Measurements from ENCODE around the genes RAX, CPLX4 and RELCH.

- CAGE, long polyA plus RNA, result no peak
- RRBS, result no CpG with 5 or more reads among the region's 5 CpGs
These were observed 12.3 kb downstream of the GRP start for GRCh38 chr18:59232202-59232733.

GRCh38 chr18:59273103-59273780 lies at the start of gene RAX:
TSS of gene RAX (minus strand) at chr18:59273454.
- CAGE, long polyA plus RNA, result no peak
- RRBS, result 3% methylated on average over 29 of the region's 61 CpGs

- CAGE, long polyA plus RNA, result no peak
- RRBS, result no CpG with 5 or more reads among the region's 5 CpGs
These were observed at the start of gene CPLX4 for GRCh38 chr18:59318541-59319075. TSS of gene CPLX4 (minus strand) at chr18:59318649.

- CAGE, long polyA plus RNA, result no peak
- RRBS, result no CpG with 5 or more reads among the region's 15 CpGs
These were observed 143.6 kb upstream of the LMAN1 start for GRCh38 chr18:59502364-59503358.

- CAGE, long polyA plus RNA, result no peak
- RRBS, result no CpG with 5 or more reads among the region's 5 CpGs
These were observed 146.9 kb downstream of the CCBE1 start for GRCh38 chr18:59550334-59550677.

- CAGE, long polyA plus RNA, result no peak
- RRBS, result no CpG with 5 or more reads among the region's 7 CpGs
These were observed 14.0 kb upstream of the PMAIP1 start for GRCh38 chr18:59885580-59886363.

DNA sequence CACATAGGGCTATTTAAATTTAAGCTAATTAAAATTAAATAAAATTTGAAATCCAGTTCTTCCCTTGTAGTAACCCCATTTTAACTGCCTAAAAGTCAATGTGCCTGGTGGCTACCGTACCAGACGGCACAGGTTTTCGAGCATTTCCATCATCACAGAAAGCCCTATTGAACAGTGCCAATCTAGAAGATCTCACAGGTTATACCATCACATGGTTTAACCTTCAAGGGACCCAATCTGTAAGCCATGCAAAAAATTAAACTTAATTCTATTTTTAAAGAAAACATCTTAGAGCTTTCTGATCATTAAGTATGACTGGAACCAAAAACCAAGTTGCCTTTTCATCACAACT lies 80.7 kb downstream of the RNF152 start:
- CAGE, long polyA plus RNA, result no peak
- RRBS, result no CpG with 5 or more reads among the region's 3 CpGs

- CAGE, long polyA plus RNA, result no peak
- RRBS, result no CpG with 5 or more reads among the region's 6 CpGs
These were observed 38.6 kb downstream of the RNF152 start for GRCh38 chr18:61854011-61854742.

- CAGE, long polyA plus RNA, result no peak
- RRBS, result no CpG with 5 or more reads among the region's 15 CpGs
These were observed 22.5 kb downstream of the RNF152 start for GRCh38 chr18:61869864-61871131.

GRCh38 chr18:61887738-61888320 lies 5.0 kb downstream of the RNF152 start:
- CAGE, long polyA plus RNA, result no peak
- RRBS, result no CpG with 5 or more reads among the region's 6 CpGs

- CAGE, long polyA plus RNA, result no peak
- RRBS, result no CpG with 5 or more reads among the region's 8 CpGs
These were observed 7.8 kb upstream of the RNF152 start for GRCh38 chr18:61900536-61900993.

DNA sequence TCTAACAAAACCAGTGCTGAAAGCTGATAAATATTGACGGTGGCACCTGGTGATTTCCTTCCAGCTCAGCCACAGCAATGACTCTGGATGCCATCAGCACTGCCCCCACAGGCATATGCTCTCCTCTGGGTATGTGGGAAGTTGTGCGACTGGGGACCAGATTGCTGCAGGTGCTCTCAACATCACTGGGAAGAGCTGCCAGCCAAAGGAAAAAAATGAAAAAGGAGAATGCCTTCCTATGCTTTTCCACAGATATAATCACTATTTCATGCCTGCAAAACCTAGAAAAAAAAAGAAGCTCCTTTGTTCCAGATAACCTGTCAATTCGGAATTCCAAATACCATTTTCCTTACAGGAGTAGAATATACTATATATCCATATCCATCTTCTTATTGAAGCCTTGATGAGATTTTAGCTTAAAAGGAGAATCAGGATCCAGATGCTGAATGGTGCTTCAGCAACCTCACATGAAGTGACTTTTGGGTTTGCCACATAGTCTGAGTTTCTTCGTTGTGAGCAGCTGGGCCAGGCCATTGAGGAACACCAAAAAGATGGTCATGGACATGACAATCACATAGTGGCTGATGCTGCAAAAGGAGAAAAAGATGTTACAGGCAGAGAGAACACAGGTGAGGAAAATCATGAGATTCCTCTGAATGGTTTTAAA lies 141.3 kb downstream of the PIGN start:
- CAGE, long polyA plus RNA, result no peak
- RRBS, result no CpG with 5 or more reads among the region's 4 CpGs

- CAGE, long polyA plus RNA, result no peak
- RRBS, result 2% methylated on average over 28 of the region's 71 CpGs
These were observed at the start of gene RELCH for GRCh38 chr18:62187149-62188109. TSS of gene RELCH (plus strand) at chr18:62187255.

DNA sequence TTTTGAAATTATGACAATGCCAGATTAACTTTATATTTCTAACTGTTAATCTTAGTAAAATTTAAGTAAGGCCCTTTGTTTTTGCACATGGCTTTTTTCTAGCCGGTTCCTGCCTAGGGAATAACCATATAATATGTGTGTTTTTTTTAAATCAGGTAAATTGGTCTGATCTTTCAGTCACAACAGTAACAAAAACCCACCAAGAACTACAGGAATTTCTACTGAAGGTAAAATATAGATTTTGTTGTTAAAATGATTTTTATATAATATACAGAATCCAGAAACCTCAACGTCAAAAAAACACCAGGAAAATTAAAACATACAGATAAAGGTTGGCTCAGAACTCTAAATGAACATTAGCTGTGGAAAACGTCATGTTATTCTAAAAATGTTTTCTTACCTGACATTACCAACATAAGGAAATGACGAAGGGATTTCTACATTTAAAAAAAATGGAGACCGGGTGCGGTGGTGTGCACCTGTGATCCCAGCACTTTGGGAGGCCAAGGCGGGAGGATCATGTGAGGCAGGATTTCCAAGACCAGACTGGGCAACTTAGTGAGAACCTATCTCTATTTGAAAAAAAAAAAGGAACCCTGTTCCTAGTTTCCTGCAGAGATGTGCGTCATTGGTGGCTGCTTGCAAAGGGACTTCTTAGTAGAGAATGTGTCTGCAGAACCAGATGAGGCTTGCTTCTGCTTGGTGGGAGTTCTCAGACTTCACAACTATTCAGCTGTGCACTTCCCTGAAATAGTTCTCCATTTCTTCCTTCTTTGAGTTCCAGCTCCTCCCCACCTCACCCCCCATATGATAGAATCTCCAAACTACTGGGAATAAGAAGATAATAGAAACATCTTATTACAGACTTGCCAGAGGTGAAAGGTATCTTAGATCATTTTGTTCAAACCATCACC lies 22.1 kb downstream of the ZCCHC2 start:
- CAGE, long polyA plus RNA, result no peak
- RRBS, result no CpG with 5 or more reads among the region's 8 CpGs

GRCh38 chr18:62571042-62571534 lies 48.3 kb downstream of the ZCCHC2 start:
- CAGE, long polyA plus RNA, result no peak
- RRBS, result no CpG with 5 or more reads among the region's 5 CpGs

DNA sequence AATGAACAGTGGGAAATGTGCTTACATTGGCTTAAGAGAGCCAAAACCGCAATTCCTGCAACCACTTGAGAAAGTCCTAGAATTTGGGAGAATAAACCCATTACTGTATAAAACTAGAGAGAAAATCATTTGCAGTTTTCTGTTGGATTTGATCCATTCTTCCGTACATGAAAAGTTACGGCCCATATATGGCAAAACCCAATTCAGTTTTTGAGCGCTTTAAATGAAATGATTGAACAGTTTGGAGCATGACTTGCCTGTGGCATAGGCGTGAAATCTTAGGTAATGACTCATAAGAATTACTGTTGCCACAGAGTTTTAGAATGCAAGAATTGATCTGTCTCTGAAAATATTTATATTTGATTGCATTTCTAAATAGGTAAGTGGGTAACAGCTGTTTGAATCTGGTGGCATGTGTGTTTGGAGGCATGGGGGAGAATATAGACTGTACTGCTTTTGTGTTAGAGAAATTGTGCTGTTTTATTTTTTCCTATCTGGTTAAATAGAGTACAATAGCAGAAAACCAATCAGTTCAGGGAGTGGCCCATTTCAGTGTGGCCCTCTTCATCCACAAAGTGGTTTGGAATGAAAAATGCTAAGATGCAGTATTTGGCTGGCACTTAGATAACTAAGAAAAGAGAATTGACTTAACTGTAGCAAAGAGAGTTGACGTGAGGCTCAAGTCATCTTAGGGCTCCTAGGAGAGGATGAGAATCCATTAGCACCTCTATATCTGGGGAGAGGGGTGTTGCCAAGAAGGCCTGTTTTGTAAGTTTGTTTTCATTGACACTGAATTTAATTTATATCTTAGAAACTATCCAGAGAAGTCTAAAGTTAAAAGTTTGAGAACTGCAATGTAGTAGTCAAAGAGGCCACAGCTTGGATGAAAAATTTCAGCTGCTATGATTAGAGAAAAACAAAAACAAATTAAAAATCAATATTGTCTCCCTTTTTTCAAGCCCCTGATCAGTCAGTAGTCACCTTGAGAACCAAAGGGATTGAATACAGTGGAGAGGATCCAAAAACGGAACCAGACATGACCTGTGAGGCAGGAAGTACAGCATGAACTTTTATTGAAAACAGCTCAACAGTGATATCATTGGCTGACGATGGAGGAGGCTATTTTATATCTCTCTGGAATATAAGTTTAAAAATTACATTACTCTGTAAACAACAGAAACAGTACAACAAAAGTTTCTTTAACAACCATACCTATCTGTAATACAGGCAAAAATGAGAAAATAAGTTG lies 52.4 kb downstream of the PHLPP1 start:
- CAGE, long polyA plus RNA, result no peak
- RRBS, result no CpG with 5 or more reads among the region's 8 CpGs

DNA sequence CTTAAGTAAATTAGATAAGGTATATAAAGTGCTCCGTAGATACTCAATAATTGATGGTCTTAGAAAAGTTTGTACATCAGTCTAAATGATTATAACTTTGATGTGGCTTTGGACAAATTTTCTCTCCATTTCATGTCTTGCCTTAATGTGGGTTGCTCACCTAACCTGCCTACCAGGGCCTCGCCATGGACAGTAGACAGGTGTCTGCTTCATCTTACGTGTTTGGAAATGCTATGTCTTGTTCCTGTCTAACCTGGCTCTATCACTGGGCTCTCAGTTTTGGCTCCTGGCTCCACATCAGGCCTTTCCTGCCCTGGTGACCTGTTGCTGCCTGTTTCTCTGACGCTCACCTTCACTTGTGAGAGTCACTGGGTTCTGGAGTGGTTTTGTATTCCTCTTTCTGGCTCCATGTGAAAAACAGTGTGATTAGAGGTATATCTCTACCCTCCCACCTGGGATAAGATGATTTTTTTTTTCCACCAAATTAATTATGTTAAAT lies 65.9 kb downstream of the PHLPP1 start:
- CAGE, long polyA plus RNA, result no peak
- RRBS, result no CpG with 5 or more reads among the region's 4 CpGs

DNA sequence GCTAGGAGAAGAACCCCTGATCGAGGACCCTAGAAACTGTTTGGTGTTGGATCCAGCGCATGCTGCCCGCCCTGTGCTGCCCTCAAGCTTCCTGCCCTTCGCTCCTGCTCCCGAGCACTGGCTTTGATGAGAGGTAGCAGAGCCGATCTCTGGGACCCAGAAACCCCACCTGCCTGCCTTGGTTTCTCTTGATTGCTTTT lies 267.2 kb downstream of the PHLPP1 start:
- CAGE, long polyA plus RNA, result no peak
- RRBS, result no CpG with 5 or more reads among the region's 6 CpGs

DNA sequence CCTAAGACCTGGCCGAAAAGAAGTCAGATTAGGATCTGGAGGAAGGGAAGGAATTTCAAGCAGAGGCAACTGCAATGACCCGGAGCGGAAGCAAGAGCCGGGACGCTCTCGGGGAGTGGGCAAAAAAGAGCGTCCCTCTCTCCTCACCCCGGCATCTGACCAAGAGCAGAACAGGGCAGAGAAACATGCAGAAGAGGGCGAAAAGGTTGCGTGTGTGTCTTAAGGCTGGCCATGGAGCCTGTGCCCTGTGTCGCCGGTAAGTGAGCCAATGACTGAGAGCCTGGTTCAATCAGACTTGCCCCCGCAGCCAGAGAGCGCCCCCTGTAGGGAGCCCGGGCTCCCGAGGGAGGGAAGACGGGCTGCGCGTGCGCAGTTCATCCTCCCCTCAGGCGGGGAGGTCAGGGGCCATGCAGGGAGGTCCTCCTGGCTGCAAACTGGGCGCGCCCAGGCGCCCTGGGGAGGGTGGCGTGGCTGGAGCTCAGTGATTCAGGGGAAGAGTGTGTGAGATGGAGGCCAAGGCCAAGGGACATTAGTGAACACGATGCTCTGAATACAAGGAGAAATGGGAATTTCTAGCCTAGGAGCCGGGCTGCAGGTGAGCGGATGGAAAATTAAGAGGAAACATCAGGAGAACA lies 276.6 kb downstream of the PHLPP1 start:
- CAGE, long polyA plus RNA, result no peak
- RRBS, result 80% methylated on average over 10 of the region's 28 CpGs

GRCh38 chr18:62999365-62999779 lies 284.0 kb downstream of the PHLPP1 start:
- CAGE, long polyA plus RNA, result no peak
- RRBS, result no CpG with 5 or more reads among the region's 8 CpGs

Data from AG04450 (cell line).